SEM (cell line): ENCODE results near the genes PDE3A, SPX and C2CD5.

DNA sequence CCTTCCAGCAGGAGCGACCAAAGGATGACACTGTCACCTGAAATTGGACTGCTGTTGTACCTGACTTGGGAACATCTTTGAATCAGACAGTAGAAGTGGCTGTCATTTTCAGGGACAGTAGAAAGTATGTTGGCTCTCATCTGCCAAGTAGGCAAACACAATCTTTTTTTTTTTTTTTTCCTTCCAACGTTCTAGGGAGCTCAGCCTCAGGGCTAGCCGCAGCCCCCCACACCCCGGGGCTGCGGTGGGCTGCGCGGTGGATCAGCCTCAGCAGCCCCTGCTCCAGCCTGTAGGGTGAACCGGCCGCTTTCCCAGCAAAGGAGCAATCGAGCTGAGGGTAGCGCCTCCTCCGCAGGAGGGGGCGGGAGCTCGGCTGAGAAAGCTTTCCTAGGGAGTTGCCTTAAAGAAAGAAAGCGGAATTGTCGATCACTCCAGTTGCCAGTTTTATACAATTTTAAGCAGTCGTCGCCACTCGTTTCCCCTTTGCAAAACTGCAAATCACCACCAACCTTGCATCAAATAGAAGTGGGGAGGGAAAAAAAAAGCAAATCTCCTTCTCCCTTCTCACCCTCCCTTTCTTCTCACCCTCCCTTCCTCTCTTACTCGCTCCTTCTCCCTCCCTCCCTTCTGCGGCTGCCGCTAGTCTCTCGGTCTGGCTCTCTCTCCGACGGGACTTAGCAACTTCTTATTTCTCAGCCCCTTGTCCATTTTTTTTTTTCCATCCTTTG is at the start of gene PDE3A:
PDE3A (plus strand) TSS at position 639 of the 728 bp plus-strand sequence.
- PRO-cap = no peak

DNA sequence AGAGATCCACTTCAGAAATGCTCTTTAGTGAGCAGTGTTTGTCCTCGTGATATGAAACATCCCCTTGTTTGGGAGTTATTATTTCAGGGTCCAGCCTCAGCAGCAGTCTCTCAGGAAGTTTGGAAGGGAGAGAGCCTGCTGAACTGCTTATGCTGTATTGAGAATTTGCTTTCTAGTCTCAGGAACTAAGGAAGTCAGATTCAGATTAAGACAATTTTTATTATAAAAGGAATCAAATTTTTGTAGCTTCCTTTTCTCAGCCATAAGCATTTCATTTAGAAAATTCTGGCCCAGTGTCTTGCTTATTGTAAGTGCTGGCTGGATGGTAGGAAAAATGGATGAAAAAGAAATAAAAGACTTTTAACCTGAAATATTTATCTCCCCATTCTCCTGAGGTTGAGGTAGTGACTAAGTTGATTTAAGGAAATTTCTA is 11.0 kb downstream of the PDE3A start:
- PRO-cap = no peak

DNA sequence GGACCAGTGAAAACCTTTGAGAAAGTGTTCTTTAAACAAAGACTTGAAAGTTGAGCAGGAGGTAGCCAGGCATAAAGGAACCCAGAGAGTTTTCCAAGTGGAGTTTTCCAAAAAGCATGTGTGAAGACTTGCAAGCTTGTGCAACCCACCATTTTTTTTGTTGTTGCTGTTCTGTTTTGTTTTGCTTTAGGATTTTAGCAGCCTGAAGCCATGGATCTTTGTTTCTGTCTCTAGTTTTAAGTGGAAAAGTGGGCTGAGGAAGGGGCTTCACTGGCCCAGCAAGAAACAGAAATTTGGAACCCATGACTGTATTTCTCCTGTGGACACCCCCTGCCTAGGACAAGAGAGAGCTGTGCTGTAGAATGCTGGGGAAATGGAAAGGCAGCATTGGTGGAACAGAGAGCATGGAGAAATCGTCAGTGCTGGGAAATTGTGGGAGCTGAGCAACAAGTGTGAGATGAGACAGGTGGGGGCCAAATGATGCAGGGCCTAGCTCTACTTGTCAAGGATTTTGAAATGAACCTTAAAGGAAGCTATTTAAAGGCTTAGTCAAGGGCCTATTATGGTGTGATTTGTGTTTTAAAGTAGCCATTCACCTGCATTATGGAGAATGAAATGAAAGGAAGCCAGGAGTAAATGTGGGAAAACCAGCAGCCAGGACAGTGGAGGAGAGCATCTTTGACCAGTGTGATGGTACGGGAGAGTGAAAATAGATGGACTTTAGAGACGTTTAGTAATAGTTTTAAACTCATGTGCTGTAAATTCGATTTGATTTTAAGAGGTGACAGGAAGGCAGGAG is 45.0 kb downstream of the PDE3A start:
- PRO-cap = no peak

DNA sequence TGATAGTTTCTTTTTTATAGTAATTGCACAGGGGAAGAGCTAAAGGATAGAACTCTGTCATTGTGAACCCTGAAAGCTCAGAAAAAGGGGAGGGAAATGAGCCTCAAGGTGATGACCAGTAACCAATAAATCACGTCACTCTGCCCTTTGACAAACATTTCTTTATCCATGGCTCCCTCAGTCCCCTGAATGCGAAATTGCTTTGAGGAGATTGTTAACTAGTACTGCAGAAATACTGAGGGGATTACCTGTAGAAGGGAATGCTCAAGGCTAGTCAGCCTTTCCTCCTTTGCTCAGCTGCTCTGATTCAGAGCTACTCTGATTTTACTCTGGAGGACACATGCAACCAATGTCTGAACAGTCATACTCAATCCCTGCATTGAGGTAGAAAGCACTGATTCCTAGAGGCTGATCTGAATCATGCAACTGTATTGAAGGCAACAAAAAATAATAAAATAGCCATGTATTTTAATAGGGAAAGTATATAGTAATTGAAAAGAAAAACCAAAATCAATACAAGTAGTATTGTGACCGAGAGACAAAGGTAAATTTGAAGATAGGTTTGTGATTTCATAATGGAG is 24.7 kb downstream of the SLCO1B1 start:
- PRO-cap = no peak

DNA sequence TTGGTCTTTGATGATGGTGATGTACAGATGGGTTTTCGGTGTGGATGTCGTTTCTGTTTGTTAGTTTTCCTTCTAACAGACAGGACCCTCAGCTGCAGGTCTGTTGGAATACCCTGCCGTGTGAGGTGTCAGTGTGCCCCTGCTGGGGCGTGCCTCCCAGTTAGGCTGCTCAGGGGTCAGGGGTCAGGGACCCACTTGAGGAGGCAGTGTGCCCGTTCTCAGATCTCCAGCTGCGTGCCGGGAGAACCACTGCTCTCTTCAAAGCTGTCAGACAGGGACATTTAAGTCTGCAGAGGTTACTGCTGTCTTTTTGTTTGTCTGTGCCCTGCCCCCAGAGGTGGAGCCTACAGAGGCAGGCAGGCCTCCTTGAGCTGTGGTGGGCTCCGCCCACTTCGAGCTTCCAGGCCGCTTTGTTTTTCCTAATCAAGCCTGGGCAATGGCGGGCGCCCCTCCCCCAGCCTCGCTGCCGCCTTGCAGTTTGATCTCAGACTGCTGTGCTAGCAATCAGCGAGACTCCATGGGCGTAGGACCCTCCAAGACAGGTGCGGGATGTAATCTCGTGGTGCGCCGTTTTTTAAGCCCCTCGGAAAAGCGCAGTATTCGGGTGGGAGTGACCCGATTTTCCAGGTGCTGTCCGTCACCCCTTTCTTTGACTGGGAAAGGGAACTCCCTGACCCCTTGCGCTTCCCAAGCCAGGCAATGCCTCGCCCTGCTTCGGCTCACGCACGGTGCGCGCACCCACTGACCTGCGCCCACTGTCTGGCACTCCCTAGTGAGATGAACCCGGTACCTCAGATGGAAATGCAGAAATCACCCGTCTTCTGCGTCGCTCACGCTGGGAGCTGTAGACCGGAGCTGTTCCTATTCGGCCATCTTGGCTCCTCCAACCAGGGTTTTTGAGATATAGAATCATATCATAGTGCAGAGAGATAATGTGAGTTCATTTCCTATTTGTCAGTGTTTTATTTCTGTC is 83.5 kb downstream of the SLCO1B1 start:
- PRO-cap = no peak

DNA sequence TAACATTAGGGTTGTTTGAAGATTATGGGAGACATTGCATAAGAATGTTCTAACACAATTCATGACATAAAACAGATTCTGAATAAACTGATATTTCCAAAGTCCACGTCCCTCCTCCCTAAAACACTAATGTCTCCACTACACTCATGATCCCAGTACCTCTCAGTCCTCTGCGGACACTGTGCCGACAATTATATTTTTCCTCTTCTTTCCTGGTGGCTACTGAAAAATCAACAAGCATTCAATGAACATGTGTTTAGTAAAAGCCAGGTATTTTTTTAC is 18.7 kb upstream of the IAPP start:
- PRO-cap = no peak

- PRO-cap = no peak
Measured at GRCh38 chr12:21394714-21395692, 22.3 kb downstream of the IAPP start.

DNA sequence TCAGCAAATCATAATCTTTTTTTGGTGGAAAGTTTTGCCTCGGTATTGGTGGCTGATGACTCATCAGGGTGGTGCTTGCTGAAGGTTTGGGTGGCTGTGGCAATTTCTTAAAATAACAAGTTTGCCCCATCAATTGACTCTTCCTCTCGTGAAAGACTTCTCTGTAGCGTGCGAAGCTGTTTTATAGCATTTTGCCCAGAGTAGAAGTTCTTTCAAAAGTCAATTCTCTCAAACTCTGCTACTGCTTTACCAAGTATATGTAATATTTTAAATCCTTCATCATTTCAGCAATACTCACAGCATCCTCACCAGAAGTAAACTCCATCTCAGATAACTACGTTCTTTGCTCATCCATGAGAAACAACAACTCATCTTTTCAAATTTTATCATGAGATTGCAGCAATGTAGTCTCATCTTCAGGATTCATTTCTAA is 19.1 kb downstream of the PYROXD1 start:
- PRO-cap = no peak

GRCh38 chr12:21526056-21526517 is at the start of gene SPX:
SPX (plus strand) TSS chr12:21526296.
- PRO-cap = no peak

- PRO-cap = no peak
Measured at GRCh38 chr12:21526791-21527201, 700 bp downstream of the SPX start.

DNA sequence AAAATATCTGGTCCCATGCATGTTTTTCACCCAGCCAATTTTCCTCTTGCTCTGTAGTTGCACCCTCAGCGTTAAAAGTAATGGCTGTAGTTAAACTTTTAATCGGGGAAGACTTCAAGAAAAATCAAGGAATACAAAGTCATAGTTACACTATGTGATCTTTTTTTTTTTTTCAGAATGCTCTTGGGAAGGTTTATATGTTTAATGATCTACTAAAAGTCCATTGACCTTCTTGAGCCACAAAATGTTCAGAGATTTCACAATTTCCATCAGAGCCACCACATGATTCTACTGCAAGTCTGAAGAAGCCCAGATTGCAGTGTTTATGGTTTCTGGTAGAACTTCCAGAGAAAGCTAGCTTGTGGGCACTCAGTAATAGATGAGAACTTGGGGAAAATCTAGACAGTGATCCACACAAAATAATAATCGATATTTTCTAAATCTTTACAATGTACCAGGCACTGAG is 38.4 kb downstream of the GYS2 start:
- PRO-cap = no peak

DNA sequence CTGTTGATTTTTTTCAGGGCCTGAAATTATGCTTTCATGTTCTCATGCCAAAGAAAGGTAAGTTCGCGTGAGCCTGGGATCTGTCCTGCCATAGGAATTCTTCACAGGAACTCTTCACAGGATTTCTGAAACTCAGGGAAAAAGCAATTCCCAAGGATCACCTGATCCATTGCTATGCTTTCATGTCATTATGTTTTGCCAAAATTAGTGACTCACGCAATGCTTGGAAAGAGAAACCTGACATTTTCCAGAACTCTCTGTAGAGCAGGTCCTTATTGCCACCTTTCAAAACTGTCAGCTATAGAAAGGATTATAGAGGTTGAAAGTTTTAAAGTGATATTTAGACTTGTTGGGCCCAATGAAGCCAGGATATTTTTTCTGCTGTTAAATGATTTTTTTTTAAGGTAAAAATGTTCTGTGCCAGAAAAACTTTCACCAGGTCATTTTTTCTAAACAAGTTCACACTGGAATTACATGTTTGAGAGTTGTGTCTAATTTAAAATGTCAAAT is 6.3 kb upstream of the KCNJ8 start:
- PRO-cap = no peak

- PRO-cap = no peak
Measured at GRCh38 chr12:21828700-21829172, 54.2 kb upstream of the KCNJ8 start.

DNA sequence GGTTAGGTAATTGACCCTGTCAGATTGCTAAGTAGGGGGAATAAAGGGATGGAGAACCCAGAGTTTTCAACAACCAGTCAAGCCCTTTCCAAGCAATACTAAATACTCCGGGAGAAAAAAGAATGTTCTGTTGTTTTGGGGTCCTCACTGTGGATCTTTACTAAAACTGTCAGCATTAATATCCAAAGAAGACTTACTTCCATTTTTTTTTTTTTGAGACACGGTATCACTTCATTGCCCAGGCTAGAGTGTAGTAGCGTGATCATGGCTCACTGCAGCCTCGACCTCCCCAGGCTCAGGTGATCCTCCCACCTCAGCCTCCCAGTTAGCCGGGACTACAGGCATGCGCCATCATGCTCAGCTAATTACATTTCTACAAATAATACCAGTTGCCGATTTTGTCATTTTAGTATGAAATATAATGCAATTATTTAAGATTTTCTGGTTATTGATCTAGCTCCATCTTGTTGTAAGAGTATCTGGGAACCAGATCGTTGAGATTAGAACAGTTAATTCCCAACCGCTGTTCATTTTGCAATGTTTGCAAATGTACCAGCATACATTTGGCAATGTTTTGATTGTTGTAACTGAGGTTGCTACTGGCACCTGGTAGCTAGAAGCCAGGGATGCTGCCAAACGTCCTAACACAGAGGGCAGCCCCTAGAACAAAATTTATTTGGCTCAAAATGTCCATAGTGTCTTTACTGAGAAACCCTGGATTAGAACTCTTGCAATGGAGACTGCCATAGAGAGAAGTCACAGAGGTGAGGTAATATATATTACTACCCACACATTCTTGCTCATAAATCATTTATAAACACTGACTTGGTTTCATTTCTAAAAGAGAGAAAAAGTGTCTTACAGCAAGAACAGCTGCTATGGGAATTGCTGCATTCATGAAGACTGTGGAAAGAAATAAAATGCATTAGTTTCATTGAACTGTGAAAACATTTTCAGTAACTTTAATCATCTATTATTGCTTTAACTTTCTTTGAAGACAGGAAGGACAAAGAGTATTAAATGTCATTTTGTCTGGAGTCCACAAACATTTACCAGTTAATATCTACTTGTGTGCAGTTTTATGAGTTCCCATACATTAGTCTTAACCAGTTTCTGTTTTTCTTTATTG is 46.4 kb downstream of the ABCC9 start:
- PRO-cap = no peak

DNA sequence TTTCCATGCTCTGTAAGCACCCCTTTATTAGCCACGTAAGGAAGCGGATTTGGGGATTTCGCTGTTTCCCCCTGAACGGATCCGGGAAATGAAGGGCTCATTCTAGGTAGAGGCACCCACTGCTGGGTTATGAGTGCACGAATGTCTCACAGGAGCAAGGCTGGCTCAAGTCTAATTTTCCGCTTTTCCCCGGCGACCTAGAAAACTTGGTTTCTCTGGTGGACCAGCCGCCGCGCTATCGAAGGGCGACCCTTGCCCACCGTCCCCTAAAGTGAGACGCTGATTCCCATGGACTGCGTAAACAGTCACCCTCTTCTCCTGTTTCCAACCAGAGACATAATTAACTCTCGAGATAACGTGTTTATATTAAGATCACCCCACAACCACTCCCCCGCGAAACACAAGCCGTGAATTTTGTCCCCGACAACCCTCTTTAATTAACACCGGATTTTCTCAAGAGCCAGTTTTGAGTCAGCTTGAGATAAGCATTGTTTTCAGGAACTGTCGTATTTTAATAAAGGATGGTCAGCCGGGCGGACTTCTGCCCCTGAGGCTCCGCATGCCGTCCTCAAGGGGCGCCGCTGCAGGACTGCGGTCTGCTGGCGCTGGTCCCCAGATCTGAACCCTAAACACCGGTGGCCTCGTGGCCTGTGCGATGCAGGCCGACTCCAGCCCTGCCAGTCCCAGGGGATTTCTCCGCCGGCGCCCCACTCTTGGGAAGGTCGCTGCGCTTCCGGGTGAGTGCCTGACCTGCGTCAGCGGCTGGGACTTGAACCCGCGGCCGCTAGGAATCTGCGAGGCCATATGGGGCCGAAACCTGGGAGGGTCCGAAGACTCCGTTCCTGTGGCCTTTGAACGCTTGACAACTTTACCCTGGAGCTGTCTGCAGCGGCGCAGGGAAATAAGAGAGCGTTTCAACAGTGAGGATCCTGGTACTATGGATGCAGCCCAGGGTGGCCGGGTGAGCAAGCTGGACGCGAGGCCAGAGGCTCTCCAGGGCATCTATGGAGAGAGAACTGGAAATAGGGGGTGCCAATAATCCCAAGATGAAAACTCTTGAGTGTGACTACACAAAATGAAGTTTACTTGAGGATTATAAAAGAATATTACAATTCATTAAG is 719 bp upstream of the ABCC9 start:
- PRO-cap = no peak

GRCh38 chr12:22048196-22049146 is 2.5 kb downstream of the CMAS start:
- PRO-cap = no peak

DNA sequence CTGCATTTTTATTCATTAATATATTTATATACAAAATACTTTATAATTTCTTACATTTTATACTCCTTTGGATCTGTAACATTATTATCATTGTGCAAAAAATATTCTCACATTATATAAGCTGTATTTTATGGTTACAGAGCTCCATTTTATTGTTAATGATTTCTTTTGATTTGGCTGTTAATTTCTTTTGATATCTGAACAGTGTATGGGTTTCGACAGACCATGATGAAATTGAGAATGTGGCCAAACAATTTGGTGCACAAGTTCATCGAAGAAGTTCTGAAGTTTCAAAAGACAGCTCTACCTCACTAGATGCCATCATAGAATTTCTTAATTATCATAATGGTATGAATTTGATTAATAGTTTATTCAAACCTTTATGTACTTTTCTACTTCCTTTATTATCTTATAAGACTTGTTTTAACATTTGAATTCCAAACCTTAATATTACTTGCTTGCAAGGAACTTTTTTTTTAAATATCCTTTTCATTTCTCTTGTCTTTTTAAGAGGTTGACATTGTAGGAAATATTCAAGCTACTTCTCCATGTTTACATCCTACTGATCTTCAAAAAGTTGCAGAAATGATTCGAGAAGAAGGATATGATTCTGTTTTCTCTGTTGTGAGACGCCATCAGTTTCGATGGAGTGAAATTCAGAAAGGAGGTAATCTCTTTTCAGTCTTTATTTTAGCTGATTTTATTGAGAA is 9.1 kb downstream of the CMAS start:
- PRO-cap = no peak

DNA sequence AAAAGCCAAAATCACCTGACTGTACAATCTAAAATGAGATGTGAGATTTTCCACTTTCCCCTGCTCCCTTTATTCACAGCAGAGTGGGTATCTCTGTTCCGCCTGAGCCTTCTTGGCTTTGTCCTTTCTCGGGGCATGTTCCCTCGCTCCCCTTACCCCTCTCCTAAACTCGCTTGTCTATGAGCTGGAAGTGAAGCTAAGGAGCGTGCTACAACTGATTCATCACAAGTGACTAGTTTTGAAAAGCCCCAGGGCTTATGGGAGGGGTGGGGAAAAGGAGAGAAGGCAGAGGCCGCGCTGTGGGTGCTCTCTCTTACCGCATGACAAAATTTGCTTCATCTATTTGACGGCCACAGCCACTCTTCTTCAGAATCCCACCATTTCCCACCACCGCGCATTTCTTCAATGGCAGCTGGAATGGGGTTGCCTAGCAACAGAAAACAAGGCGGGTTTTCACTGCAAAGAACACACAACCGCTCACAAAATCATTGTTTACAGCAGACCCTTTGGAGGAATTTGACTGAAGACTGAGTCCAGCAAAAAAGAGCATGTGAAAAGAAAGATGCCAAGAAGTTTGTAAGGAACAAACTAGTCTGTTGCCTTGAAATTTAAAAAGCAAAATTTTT is 79.4 kb downstream of the ST8SIA1 start:
- PRO-cap = no peak

DNA sequence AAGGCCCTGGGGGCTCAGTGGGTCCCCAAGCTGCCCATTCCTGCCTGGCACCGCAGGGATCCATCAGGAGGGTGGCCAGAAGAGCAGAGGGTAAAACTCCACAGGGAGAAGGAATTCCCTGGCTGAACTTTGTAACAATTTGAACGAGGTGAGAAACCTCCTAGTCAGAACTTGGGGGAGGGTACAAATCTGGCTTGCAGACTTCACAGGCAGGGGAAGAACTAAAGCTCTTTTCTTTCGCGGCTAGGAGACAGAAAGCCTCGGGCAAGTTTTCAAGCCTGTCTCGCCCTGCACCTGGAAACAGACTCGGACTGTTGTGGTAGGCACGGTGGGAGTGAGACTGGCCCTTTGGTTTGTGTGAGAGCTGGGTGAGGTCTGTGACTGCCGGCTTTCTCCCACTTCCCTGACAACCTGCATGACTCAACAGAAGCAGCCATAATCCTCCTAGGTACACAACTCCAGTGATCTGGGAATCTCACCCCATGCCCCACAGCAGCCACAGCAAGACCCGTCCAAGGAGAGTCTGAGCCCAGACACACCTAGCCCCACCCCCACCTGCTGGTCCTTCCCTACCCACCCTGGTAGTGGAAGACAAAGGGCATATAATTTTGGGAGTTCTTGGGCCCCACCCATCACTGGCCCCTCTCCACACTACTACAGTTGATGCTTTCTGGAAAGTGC is 102.6 kb upstream of the ST8SIA1 start:
- PRO-cap = no peak

- PRO-cap = bidirectional peak, plus-strand start at chr12:22544295, minus-strand start at chr12:22544193; bidirectional peak, plus-strand start at chr12:22544707, minus-strand start at chr12:22544507
Measured at GRCh38 chr12:22544094-22544975, at the start of gene C2CD5. C2CD5 (minus strand) TSS chr12:22544542.